WTC11 (cell line): Measurements from ENCODE around the genes EN2, MNX1 and UBE3C.

GRCh38 chr7:155316789-155317226 is 19.1 kb downstream of the INSIG1 start:
- PRO-cap, result no peak

GRCh38 chr7:155374320-155374670 is 76.6 kb downstream of the INSIG1 start:
- PRO-cap, result no peak

DNA sequence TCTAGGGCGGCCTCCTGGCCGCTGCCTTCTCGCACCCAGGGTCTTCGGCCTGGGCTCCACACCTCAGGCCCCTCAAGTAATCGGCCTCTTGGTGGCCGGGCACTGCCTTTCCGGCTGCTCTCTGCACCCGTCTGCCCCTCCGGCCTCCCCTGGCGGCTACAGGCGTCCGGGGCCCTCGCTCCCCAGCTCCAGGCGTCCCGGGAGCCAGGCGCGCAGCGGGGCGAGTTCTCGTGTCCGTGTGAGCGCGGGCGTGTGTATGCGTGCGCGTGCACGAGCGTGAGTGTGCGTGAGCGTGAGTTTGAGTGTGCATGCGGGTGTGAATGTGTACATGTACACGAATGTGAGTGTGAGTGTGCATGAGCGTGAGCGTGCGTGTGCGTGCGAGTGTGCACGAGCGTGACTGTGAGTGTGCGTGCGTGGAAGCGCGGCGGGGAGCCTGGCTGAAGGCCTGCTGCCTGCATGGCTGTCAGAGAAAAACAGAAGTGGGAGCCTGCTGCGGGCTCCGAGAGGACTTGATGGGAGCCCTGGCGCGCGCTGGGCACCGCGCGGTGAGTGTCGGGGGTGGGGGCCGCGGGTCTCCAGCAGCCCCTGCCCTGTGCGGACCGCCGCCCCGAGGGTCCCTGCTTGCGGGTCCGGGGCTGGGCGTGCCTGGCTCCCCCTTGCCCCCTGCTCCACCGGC is 76.0 kb upstream of the EN2 start:
- PRO-cap, result no peak

DNA sequence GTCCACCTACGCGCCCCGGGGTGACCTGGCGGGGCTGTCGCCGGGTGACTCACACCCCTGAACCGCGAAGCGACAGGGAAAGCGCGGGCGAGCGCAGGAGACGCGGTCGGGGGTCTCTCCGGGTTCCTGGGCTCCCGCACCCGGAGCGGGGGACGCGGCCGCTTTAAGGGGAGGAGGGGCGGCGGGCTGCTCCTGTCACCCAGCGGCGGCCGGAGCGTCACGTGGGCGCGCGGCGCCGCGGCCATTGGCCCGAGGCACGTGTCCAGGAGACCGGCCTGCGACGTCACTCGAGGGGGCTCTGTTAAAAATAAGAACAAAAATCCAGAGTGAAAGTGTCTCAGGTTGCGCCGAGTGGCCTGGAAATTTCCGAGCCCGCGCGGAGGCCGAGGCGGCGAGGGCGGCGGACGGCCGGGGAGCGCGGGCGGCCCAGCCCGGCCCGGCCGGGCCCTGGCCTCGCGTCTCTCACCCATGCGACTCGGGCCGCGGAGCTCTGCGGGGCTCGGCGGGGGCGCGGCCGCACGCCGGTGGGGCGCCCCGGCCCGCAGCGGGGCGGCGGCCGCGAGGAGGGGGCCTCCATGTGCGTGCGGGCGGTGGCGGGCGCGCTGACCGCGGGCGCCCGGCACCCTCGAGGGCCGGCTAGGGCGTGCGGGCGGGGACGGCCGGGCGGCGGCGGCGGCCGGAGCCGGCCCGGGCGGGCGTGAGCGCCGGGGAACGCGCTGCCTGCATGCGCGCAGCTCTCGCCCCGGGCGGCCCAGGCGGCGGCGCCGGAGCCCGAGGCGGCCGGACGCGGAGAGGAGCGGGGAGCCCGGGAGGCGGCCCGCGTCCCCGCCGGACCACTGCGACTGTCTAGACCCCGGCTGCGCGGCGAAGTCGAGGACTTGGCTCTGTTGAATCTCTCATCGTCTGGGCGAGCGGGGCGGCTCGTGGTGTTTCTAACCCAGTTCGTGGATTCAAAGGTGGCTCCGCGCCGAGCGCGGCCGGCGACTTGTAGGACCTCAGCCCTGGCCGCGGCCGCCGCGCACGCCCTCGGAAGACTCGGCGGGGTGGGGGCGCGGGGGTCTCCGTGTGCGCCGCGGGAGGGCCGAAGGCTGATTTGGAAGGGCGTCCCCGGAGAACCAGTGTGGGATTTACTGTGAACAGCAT is at the start of gene EN2:
Gene EN2 (plus strand): TSS at position 893 of the 1,143 bp plus-strand sequence.
- PRO-cap, result no peak

DNA sequence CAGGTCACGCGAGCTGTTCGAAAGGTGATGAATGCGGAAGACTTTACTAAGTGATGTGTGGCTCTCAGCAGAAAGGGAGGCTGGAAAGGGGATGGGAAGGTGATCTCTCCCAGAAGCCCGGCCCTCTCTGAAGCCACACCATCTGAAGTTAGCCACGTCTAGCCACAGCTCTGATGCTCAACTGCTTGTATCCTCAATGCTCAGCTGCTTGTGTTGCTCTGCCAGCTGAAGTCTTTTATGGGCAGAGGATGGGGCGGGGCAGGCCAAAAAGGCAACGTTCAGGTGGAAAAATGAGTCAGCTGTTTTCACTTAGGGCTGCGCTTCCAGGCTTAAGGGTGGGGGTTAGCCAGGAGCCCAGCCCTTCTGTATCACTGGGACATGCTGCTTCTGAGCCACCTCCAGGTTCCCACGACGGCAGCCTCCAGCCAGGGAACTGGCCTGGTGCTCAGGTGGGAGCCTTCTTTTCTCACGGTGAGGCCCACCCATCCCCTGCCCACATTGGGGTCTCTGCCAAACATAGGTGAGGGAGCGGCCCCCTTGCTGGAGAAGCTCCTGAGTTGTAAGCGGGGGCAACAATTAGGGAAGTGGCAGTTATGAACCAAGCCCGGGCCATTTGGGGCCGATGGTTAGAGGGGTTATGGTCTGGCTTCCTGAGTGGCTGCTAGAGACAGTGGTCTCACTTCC is 44.8 kb upstream of the CNPY1 start:
- PRO-cap, result no peak

- PRO-cap, result bidirectional peak, plus-strand start at chr7:155595207, minus-strand start at chr7:155595097
These were observed 48.7 kb upstream of the CNPY1 start for GRCh38 chr7:155594942-155595493.

DNA sequence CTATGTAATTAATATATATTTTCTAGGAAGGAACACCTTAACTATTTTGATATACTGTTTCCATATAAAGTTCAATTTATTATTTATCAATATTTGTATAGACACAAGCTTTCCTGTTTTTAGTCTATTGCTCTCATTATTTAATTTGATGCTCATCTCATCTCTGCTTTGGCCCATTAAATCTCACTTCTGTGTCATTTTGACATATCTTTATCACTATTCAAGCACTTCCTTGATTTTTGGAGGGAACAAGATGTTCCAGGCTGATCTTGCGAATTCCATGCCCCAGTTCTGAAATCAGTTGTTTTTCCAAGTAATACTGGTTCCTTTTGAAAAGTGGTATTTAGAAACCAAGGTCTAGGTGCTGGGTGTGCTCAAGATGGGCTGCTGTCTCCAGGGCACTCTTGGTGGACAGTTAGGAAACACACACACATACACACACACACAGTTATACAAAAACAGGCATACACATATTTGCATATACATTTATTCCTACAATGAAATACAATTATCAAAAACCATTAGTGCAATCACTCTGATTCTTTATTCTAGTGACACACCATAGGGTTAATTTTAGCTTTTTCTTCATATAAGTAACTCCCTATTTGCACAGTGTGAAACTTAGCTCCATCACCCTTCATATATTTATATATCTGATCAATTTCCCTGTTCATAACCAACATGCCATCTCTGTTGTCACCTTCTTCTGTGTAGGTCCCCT is 4.4 kb upstream of the RBM33 start:
- PRO-cap, result no peak

GRCh38 chr7:155807137-155807672 is 5.1 kb downstream of the SHH start:
- PRO-cap, result no peak

DNA sequence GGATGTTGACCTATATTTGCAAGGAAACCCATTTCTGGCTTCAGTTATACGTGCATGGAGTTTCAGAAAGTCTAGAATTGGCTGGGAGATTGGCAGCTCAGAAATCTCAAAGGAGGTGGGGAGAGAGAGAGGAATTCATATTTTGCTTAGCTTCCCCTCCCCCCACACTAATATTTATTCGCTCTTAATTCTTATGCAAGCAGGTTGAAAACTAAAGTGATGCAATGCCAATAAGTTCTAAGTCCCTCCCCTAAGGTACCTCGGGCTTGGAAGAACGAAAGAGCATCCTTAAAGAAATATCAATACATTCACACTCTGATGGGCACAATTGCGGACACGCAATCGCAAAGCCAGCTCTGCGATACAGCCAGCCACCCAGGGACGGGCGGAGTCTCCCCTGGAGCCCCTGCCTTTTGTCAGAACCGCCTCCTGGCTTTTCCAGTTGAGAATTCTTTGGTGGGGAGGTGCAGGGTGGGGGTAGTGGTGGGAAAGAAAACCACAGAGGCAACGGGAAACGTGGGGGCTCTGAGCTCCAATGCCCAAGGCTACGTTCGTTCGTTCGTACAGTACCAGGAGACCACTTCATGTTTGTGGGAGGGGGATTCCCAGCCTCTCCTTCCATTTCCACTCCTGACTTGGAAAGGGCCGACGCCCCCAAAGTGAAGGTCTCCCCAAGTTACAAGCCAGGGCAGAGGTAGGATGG is 1.3 kb downstream of the SHH start:
- PRO-cap, result no peak

DNA sequence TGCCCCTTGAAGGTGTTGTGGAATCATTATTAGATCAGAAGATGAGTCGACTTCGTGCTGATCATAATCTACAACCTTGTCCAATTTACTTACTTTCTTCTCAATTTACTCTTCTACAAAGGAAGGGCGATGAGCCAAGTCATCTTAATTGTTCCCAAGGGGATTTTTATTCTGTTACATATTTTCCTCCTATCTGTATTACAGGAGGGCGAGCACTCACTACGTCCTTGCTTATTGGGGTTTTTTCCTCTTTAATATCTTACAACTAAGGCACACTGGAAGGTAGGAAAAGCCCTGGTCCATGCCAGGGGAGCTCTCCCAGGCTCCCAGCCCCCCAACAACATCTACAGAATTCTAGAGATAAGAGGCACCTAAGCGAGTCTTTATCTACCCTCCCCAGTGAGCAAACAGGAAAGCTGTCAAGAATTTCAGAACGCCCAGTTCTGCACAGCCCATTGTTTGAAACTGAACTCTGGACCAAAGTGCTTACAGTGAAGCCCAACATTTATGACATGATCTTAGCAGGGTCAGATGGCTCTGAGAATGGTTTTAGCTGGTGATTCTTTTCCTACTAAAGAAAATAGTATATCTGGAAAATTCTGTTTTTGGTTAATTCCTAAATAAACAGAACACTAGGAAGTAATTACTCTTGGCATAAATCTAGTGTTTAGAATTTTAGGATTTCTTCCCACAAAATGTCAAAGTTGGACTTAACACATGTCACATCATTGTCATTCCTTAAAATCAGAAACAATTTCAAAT is 31.6 kb upstream of the RNF32 start:
- PRO-cap, result no peak

GRCh38 chr7:156818152-156818618 is 74.8 kb downstream of the LMBR1 start:
- PRO-cap, result no peak

GRCh38 chr7:156832357-156833075 is 60.5 kb downstream of the LMBR1 start:
- PRO-cap, result no peak

DNA sequence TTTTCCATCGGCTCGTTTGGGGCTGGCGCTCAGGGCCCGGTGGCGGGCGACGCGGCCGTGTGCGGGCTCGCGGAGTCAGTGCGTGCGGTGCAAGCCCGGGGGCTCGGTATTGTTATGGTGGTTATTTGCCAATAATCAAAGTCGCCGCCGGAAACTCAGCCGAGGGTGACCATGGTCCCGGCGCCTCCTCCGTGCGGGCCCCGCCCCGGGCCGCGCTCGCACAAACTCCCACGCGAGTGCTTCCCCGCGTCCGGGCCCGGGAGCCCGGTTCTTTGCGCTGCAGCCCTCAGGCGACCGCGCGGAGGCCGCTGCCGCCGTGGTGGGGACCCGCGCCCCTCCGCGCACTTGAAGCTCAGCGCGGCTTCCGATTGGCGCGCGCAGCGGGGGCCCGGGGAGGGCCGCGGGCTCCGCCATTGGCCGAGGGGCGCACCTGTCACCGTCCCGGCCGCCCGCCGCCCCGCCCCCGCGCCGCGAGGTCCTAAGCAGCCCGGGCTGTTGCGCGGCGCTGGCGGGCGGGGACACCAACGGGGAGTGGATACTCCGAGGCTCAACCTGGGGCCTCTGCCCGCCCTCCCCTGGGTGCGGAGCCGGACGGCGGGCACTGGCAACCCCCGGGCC is at the start of gene MNX1:
Gene MNX1 (minus strand): TSS at position 321 of the 618 bp plus-strand sequence.
- PRO-cap, result bidirectional peak, plus-strand start at position 485 of the sequence, minus-strand start at position 310 of the sequence

DNA sequence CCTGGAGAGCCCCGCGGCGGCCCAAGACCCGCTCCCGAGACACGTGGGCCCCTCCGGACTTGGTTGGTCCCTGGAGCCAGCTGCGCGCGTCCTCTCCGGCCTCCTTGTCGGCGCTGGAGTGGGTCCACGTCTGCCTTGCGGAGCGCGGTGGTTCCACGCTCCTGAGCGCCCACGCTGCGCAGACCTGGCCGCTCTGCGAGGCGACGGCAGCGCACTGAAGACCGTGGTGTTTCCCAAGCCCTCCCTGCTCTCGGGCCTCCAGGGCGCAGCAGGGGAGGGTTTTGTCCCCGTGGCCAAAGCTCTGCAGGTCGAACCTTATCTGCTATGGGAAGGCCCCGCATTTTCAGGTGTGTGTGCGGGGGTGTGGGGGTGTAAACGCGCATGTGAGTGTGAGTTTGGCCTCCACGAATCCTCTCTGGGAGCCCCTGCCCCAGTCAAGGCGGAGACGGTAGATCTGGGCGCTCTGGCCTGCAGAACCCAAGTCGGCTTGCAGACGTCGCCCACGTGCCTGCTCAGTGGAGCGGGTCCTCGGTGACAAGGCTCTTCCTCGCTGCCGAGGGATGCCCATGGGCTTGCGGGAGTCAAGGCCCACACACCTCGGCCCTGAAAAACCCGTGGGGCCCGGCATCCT is 613 bp upstream of the MNX1 start:
- PRO-cap, result no peak

- PRO-cap, result bidirectional peak, plus-strand start at chr7:157138969, minus-strand start at chr7:157138621
These were observed at the start of gene UBE3C for GRCh38 chr7:157138100-157139043. UBE3C (plus strand) TSS chr7:157138926.

DNA sequence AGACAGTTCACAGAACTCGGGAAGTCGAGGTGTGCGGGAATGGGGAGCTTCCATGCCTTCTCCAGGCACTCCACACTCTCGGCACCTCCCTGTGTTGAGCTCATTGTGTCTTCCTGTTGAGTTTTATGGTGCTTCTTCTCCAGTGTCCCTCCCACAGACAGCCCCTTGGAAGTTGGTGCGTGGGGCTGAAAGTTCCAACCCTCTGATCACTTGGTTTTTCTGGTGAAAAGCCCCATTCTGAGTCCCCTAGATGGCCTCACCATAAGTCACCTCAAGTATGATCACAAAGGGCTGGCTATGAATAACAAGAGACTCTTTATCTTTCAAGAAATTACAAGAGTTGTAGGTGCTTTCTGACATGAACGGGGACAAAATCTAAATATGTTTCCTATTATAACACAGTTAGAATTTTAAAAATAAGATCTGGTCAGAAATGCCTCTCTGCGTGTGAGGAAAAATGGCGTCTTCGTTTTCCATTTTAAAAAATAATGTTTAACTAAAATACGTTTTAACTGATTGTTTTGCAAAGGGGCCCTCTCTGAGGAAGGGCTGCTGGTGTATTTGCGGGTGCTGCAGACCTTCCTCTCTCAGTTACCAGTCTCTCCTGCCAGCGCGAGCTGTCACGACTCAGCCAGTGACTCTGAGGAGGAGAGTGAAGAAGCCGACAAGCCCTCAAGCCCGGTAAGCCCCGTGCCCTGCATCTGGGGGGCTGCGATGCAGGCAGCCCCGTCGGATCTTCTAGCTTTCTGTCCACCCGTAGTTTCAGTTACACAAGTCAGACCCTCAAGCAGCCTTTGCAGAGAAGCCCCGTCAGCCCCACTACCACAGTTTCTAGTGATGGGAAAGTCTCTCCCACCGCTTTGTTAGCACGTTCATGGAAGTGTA is 44.9 kb downstream of the UBE3C start:
- PRO-cap, result no peak

GRCh38 chr7:157309864-157310655 is 26.7 kb upstream of the DNAJB6 start:
- PRO-cap, result bidirectional peak, plus-strand start at chr7:157310750, minus-strand start at chr7:157310307

- PRO-cap, result bidirectional peak, plus-strand start at chr7:157337559, minus-strand start at chr7:157337411
These were observed 510 bp downstream of the DNAJB6 start for GRCh38 chr7:157337213-157337815.

DNA sequence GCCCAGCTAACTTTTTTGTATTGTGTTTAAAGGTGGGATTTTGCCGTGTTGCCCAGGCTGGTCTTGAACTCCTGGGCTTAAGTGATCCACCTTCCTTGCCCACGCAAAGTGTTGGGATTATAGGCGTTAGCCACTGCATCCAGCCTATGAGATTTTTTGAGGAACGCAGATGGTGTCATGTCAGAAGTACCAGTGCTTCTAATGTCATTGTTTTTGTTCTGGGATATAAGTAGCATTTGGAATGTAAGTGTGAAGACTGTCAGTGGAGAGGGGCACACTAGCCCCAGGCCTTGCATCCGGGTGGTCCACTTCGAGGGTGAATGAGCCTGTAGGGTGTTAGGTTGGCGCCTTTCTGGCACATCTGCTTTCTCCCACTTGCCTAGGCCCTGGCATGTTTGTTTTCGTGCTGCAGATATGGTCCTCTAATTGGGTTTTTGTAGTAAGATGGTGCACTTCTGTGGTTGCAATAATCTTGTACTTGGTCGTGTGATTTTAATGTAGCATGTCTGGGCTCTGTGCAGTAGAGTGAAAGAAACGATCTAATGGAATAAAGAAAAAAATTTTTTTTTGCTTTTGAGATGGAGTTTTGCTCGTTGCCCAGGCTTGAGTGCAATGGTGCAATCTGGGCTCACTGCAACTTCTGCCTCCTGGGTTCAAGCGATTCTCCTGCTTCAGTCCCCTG is 28.4 kb downstream of the DNAJB6 start:
- PRO-cap, result no peak

GRCh38 chr7:157368939-157369748 is 32.3 kb downstream of the DNAJB6 start:
- PRO-cap, result no peak